Measurements from ENCODE around the gene FAIM.

DNA sequence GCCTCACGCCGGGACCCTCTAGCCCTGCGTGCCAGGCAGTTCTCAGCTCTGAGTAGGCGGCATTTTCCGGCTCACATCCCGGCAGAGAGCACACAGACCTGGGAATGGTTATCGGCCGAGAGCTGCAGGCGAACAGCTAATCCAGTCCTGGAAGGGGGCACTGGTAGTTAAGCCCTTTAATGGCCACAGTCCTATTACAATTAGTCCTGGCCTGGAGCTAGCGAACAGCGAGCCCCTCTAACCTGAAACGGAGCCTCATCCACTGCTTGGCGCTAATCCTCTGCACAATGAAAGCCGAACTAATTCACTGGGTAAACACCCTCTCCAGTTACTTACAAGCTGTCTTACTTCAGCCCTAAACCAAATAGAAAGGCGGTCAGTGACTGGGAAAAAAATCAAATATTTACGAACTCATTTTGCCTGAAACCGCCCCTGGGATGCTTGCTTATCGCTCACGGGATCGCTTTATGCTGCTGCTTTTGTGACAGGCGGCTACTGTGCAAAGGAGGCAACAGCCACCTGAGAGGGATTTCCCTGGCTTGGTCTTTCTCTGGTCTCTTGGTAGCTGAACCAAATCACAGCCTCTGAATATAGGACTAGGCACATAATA lies 254.5 kb upstream of the SOX14 start:
- PRO-cap, 3 experiments: no peak in any of the 3 experiments
- RAMPAGE, long total RNA, 2 experiments: no peak in any of the 2 experiments
- RRBS: 19% methylated on average over 4 of the region's 21 CpGs

DNA sequence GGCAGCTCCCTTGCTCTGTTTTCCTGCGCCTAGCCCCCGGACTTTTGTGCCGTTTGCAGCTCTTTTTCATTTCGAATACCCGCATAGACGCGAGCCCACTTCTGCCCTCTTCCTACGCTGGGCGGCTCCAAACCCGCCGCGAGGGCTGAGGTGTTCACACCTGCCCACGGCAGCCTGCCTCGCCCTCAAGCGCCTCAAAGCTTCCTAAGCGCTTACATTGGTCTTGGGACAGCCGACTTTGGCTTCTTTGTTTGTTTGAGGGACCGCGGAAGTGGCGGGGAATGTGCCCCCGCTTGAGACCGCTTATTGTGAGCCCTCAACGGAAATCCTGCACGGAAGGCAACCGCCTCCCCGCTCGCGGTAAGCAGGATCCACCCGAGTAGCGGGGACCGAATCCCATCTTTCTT lies 7.7 kb downstream of the SOX14 start:
- PRO-cap, 3 experiments: peak in 2 of 3 experiments; most common plus-strand start position 354 of the sequence (in 2); most common minus-strand start position 308 of the sequence (in 2)
- RAMPAGE, long total RNA, 2 experiments: start-site peak on the minus strand in 2 of 2 experiments, centred at positions 322 to 335 of the sequence, 19 to 40 reads per replicate
- RRBS: 0% methylated on average over 2 of the region's 31 CpGs

GRCh38 chr3:138351863-138352269 lies 3.5 kb downstream of the MRAS start:
- PRO-cap, 3 experiments: no peak in any of the 3 experiments
- RAMPAGE, long total RNA, 2 experiments: no peak in any of the 2 experiments
- RRBS: no CpG with 5 or more reads among the region's 5 CpGs

- PRO-cap, 3 experiments: no peak in any of the 3 experiments
- RAMPAGE, long total RNA, 2 experiments: no peak in any of the 2 experiments
- RRBS: no CpG with 5 or more reads among the region's 8 CpGs
These were observed 33.1 kb downstream of the MRAS start for GRCh38 chr3:138381367-138381954.

DNA sequence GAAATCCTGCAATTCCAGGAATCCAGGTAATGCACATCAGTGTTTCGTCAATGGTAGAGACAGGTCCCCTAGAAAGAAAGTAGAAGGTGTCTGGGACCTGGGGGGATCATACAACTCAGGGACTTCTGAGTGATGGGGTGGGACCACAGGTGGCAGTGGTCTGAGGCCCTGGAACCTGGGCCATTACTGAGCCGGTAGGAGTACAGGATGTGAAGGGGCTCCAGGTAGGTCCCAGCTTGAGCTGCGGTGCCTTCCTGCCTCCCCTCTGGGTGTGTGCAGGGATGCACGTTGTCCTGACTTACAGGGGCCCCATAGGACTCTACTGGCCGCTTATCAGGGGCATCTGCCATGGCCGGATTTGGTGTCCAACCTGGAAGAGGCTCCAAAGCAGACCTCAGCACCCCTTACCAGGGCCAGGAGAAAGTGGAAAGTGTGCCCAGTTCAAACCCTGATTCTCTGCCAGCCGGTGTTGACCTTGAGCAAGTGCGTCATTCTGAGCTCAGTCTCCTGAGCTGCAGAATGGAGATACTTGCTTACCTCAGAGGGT lies 35.6 kb upstream of the ESYT3 start:
- PRO-cap, 3 experiments: no peak in any of the 3 experiments
- RAMPAGE, long total RNA, 2 experiments: no peak in any of the 2 experiments
- RRBS: 17% methylated on average over 1 of the region's 8 CpGs

GRCh38 chr3:138608414-138609147 lies at the start of gene FAIM:
FAIM (plus strand) TSS chr3:138608771.
- PRO-cap, 3 experiments: peak in 3 of 3 experiments; most common plus-strand start chr3:138608771 (in 3); most common minus-strand start chr3:138608823 (in 2)
- RAMPAGE, long total RNA, 2 experiments: start-site peak on the plus strand in 2 of 2 experiments, at chr3:138608601-138609087 at its widest, 63 to 209 reads per replicate
- RRBS: 2% methylated on average over 31 of the region's 69 CpGs

DNA sequence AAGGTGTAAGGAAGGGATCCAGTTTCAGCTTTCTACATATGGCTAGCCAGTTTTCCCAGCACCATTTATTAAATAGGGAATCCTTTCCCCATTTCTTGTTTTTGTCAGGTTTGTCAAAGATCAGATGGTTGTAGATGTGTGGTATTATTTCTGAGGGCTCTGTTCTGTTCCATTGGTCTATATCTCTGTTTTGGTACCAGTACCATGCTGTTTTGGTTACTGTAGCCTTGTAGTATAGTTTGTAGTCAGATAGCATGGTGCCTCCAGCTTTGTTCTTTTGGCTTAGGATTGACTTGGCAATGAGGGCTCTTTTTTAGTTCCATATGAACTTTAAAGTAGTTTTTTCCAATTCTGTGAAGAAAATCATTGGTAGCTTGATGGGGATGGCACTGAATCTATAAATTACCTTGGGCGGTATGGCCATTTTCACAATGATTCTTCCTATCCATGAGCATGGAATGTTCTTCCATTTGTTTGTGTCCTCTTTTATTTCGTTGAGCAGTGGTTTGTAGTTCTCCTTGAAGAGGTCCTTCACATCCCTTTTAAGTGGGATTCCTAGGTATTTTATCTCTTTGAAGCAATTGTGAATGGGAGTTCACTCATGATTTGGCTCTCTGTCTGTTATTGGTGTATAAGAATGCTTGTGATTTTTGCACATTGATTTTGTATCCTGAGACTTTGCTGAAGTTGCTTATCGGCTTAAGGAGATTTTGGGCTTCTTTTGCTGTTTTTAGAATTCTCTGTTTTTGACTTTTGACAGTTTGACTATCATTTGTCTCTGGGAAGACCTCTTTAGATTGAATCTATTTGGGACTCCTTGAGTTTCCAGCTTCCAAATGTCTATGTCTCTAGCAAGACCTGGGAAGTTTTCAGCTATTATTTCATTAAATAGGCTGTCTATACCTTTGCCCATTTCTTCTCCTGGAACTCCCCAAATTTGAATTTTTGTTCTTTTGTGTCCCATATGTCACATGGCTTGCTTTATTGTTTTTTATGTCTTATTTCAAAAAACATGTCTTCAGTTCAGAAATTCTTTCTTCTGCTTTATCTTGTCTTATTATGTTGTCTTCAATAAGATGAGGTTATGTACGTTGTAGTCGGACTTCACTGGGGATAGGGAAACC lies 39.8 kb downstream of the FAIM start:
- PRO-cap, 3 experiments: no peak in any of the 3 experiments
- RAMPAGE, long total RNA, 2 experiments: no peak in any of the 2 experiments
- RRBS: no CpG with 5 or more reads among the region's 5 CpGs

- PRO-cap, 3 experiments: no peak in any of the 3 experiments
- RAMPAGE, long total RNA, 2 experiments: no peak in any of the 2 experiments
- RRBS: no CpG with 5 or more reads among the region's 1 CpG
These were observed 78.9 kb downstream of the PIK3CB start for GRCh38 chr3:138755612-138756386.

DNA sequence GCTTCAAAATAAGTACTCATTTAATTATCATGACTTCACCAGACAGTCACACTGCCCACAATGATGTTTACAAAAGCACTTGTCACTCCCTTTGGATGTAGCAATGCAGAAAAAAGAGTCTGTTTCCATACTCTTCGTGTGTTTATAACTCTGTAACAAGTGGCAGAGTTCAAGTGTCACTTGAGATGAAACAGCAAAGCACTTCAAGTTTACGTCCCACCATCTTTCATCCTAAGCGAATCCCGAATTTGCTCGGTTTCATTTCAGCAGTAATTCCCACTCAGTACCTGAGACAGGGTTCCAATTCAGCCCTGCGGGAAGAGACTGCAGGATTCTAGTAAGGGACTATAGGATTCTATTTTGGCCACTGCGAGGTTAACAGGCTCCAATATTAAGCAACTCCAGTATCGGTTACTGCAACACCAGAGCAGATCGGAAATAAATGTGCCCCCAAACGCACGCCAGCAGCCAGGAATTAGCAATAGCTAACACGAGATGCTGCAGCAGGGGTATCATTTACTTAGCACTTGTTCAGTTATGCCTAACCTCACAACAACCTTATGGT lies 1.1 kb downstream of the PIK3CB start:
- PRO-cap, 3 experiments: no peak in any of the 3 experiments
- RAMPAGE, long total RNA, 2 experiments: no peak in any of the 2 experiments
- RRBS: no CpG with 5 or more reads among the region's 12 CpGs

- PRO-cap, 3 experiments: no peak in any of the 3 experiments
- RAMPAGE, long total RNA, 2 experiments: no peak in any of the 2 experiments
- RRBS: no CpG with 5 or more reads among the region's 10 CpGs
These were observed 6.3 kb downstream of the FOXL2 start for GRCh38 chr3:138940378-138941272.

DNA sequence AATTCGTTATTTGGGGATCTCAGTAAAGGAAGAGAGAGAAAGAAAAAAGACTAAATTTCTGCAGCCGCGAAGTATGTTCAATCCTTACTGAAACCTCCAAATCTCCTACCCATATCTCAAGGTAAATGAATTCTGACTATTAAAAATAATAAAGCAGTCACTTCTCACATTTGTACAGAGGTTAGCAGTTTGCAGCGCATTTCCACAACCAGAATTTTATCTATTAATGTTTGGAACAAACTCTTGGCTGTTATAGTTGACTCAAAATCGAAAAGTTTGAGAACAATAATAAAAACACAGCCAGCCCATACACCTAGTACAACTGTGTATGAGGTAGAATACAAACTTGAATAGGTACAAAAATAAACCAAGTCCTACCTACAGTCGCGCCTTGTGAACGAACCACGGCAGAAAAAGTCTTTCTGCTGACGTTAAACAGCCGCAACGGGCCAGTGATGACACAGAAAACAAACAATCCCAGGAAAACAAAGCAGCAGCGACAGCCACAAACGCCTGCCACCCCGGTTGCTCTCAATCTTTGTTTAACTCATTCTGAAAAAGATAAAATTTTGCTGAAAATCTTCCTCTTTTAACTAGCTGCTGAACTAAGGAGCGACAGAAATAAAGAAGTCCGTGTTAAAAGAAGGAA lies 3.2 kb downstream of the FOXL2 start:
- PRO-cap, 3 experiments: peak in 1 of 3 experiments; most common plus-strand start position 480 of the sequence (in 1); most common minus-strand start position 437 of the sequence (in 1)
- RAMPAGE, long total RNA, 2 experiments: no peak in any of the 2 experiments
- RRBS: no CpG with 5 or more reads among the region's 17 CpGs

DNA sequence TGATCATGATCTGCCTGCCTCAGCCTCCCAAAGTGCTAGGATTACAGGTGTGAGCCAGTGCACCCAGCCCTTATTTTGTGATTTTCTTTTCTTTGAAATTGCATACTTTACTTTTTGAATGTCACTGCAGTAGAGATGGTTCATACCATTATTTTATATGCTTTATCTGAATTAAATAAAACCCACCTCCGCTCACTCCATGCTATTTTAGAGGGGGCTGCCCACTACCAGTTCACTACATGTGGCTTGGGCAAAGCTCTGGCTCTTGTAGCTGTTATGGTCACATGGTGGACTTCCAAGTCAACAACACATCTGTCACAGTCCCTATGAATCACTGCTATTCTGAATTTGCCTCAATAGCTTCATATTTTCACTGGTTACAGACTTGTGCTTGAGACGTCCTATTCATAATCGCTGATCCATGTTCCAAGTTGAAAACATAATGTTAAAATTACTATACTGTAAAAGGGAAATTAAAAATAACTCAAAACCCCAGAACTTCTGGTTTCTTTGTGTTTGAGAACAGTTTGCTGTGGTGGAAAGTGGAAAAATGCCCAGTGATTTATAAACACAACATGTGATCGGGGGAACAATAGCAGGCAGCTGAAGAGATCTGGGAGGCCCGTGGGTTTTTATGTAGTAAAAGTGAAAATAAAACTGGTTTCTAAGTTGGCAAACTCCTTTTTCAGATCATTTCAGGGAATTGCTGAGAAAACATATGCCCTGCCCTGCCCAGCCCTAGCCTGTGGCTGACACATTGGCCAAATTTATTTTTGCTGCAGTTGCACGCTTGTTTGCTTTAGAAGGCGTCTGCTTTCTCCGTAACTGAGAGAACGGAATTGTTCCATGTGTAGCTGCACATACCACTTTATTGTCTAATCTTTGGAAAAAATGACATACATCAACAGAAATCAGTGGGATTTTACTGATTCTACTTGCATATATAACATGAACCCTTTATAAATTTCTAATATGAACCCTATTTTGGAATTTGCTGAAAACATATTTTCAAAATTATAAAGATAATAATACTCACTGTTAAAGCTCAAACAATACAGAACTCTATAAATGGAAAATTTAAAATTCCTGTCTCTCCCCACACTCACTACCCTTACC lies 128.9 kb upstream of the PRR23C start:
- PRO-cap, 3 experiments: no peak in any of the 3 experiments
- RAMPAGE, long total RNA, 2 experiments: no peak in any of the 2 experiments
- RRBS: no CpG with 5 or more reads among the region's 9 CpGs

- PRO-cap, 3 experiments: no peak in any of the 3 experiments
- RAMPAGE, long total RNA, 2 experiments: no peak in any of the 2 experiments
- RRBS: no CpG with 5 or more reads among the region's 4 CpGs
These were observed 107.4 kb upstream of the MRPS22 start for GRCh38 chr3:139236444-139236813.

DNA sequence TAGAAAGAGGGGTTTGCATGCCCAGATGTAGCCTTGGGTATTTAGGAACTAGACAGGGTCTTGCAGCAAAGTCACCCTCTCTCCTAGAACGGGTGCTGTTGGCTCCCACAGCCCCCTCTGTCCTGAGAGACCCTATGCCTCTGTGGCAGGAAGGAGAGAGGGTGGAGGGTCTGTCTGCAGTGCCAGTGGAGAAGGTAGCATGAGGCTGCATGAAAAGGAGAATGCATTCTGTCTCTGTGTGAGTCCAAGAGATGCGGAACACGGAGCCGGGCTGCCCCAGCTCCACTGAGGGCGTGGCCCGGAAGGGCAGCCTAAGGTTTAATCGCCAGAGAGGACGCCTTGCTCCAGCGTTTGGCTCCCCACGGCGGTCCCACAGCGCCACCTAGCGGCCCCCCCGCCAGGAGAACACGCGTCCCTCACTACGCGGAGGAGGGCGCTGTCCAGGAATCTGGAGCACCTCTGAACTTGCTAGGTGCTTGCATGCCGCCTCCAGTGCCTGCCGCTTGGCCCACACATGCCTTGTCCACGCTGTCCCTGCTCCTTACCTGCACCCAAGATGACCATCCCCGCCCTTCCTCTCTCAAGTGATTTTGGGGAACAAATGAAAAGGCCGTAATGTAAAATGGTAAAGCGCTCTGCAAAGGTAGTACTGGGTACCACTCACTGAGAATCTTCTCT lies 14.5 kb upstream of the MRPS22 start:
- PRO-cap, 3 experiments: no peak in any of the 3 experiments
- RAMPAGE, long total RNA, 2 experiments: no peak in any of the 2 experiments
- RRBS: no CpG with 5 or more reads among the region's 25 CpGs

- PRO-cap, 3 experiments: no peak in any of the 3 experiments
- RAMPAGE, long total RNA, 2 experiments: no peak in any of the 2 experiments
- RRBS: no CpG with 5 or more reads among the region's 4 CpGs
These were observed 2.3 kb downstream of the RBP1 start for GRCh38 chr3:139536999-139537841.

- PRO-cap, 3 experiments: no peak in any of the 3 experiments
- RAMPAGE, long total RNA, 2 experiments: no peak in any of the 2 experiments
- RRBS: no CpG with 5 or more reads among the region's 7 CpGs
These were observed 51.2 kb upstream of the RBP1 start for GRCh38 chr3:139590740-139591067.

DNA sequence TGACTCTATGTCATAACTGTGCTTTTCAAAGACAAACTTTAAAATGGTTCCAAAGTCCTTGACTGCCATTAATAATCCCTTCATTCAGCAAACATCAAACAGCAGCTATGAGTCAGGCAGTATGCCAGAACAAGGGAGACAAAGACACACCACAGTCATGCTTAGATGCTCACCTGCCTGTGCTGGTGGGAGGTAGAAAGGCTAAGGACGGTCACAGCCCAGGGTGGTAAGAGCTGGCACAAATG lies 23.1 kb downstream of the NMNAT3 start:
- PRO-cap, 3 experiments: no peak in any of the 3 experiments
- RAMPAGE, long total RNA, 2 experiments: no peak in any of the 2 experiments
- RRBS: no CpG with 5 or more reads among the region's 1 CpG

GRCh38 chr3:139835919-139836118 lies 99.2 kb upstream of the CLSTN2 start:
- PRO-cap, 3 experiments: no peak in any of the 3 experiments
- RAMPAGE, long total RNA, 2 experiments: no peak in any of the 2 experiments
- RRBS: no CpG with 5 or more reads among the region's 1 CpG

DNA sequence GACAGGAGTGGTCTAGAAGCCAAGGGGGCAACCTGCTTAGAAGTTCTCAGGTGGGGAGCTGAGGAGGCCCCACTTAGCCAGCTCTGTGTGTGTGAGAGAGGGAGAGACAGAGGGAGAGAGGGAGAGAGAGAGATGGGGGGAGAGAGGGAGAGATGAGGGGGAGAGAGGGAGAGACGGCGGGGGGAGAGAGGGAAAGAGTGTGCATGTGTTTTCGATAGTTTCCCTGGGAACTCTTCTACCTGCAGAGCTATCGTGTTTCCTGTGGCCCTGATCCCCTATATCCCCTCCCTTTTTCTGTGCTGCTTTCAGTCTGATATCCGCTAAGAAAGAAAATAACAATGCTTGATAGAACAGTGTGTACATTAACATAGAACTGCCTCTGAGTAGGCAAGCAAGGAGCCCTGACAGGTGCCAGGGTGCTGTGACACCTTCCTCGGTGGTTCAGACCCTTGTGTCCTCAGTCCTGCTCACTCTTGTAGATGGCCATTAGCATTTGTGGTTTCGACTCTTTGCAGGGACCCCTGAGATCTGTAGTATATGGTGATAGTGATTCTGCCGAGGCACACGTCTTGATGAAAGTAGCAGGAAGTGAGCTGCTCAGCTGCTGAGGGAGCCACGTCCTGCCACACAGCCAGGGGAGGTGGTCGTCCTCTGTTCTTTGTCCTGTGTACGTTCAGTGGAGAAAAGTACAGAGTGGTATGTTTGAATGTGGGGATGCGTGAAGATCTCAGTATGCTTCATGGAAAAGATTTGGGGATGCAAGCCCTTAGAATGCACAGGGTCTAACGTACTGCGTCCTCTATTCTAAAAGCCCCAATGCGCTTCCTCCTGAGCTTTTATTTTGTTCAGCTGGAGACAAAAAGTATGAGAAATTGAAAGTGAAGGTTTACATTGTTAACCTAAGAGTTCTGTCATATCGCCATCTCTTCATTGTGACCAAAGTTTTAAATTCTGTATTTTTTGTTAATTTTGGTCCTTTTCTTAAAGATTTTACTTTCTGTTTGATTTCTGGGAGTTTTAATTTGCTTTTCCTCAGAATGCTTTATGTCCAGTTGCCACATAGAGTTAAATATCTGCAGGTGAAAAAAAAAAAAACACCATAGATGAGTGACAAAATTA lies 35.3 kb downstream of the PXYLP1 start:
- PRO-cap, 3 experiments: no peak in any of the 3 experiments
- RAMPAGE, long total RNA, 2 experiments: no peak in any of the 2 experiments
- RRBS: no CpG with 5 or more reads among the region's 17 CpGs

- PRO-cap, 3 experiments: peak in 3 of 3 experiments; most common plus-strand start chr3:141401762 (in 2)
- RAMPAGE, long total RNA, 2 experiments: no peak in any of the 2 experiments
- RRBS: no CpG with 5 or more reads among the region's 4 CpGs
These were observed 33.3 kb downstream of the ZBTB38 start for GRCh38 chr3:141401700-141401871.

Data from testis (tissue), 5 donors.